CD14-positive monocyte (primary cell): ENCODE measurements around the gene NAMPT.

- CAGE, long polyA plus RNA = no peak
These were observed 3.7 kb upstream of the ORAI2 start for GRCh38 chr7:102429526-102430269.

- CAGE, long polyA plus RNA = no peak
These were observed 4.6 kb downstream of the RASA4B start for GRCh38 chr7:102512822-102513528.

DNA sequence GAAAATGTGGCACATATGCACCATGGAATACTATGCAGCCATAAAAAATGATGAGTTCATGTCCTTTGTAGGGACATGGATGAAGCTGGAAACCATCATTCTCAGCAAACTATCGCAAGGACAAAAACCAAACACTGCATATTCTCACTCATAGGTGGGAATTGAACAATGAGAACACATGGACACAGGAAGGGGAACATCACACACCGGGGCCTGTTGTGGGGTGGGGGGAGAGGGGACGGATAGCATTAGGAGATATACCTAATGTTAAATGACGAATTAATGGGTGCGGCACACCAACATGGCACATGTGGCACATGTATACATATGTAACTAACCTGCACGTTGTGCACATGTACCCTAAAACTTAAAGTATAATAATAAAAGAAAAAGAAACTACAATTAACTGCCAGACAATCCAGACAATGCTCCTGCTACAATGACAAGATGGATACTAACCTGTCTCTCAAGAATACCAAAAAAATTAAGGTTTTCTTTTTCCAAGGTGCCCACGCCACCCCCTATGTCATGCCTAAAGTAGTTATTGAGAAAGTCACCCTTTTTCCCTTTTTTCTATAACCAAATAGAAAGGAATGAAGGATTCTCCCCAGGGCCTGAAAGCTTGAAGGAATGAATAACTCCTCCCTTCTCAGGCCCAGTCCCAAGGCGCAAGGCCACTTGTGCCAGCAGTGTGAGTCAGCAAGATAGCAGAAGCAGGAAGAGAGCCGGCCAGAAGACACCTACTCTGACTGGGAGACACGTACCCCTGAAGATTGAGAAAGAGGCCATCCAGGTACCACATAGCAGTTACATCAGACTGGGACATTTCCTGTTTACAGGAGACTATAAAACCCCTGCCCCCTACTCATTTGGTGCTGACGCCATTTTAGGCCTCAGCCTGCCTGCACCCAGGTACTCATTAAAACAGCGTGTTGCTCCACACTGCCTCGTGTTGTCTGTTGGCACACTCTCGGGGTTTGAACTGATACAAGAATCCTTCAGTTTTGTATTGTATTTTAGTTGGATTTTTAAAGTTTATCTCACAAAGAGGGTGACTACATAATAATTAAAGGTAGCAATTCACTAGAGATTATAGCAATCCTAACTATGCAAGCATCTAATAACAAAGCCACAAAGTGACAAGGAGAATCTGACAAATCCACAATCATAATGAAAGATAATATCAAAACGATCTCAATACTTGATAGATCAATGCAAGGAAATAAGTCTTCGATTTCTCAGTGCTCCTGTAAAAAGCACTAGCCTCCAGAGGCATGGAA is 65.4 kb downstream of the LRRC17 start:
- CAGE, long polyA plus RNA = no peak

DNA sequence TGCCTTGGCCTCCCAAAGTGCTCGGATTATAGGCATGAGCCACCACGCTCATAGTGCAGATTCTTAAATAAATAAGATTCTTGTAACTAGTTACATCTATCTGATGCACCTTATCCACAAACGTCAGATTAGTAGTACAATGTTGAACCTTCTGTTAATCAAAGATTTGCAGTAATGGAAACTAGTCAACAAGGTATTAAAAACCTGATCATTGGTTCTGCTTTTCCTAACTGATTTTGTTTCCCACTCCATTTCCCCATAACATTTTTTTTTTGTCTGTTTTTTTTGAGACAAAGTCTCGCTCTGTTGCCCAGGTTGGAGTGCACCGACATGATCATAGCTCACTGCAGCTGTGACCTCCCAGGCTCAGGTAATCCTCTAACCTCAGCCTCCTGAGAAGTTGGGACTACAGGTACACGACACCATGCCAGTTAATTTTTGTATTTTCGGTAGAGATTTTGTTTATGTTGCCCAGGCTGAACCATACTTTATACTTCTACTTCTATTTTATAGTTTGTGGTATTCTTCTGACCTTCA is 20.7 kb downstream of the PMPCB start:
- CAGE, long polyA plus RNA = no peak

DNA sequence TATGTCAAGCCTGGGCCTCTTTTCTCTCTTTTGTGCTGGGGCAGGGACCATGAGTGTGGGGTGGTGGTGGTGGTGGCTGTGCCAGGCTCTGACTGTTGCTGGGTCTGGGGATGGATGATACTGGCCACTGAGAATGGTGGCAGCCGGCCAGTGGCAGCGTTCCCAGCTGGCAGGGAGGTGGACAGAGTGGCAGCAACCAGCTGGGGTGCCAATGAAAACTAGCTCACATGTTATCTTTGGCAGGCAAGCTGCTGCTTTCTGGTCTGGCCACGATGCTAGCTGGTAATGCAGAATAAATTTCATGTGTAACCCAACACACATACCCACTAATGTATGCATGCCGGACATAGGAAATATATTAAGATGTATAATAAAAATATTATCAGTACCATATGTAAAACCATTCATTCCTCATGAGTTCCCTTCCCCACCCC is 95.0 kb upstream of the SLC26A5 start:
- CAGE, long polyA plus RNA = no peak

GRCh38 chr7:103728018-103728292 is 261.5 kb downstream of the RELN start:
- CAGE, long polyA plus RNA = no peak

DNA sequence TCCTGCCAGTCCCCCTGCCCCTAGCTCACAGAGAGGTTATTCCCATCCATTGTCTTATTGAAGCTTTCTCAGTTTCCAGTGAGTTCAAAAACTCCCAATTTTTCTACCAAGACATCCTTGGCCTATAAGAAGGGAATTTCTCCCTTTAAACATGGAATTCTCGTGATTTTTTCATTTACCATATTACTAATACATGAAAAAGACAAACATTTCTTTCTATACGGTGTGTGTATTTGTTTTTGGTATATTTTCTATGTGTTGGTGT is 142.5 kb downstream of the LHFPL3 start:
- CAGE, long polyA plus RNA = no peak

DNA sequence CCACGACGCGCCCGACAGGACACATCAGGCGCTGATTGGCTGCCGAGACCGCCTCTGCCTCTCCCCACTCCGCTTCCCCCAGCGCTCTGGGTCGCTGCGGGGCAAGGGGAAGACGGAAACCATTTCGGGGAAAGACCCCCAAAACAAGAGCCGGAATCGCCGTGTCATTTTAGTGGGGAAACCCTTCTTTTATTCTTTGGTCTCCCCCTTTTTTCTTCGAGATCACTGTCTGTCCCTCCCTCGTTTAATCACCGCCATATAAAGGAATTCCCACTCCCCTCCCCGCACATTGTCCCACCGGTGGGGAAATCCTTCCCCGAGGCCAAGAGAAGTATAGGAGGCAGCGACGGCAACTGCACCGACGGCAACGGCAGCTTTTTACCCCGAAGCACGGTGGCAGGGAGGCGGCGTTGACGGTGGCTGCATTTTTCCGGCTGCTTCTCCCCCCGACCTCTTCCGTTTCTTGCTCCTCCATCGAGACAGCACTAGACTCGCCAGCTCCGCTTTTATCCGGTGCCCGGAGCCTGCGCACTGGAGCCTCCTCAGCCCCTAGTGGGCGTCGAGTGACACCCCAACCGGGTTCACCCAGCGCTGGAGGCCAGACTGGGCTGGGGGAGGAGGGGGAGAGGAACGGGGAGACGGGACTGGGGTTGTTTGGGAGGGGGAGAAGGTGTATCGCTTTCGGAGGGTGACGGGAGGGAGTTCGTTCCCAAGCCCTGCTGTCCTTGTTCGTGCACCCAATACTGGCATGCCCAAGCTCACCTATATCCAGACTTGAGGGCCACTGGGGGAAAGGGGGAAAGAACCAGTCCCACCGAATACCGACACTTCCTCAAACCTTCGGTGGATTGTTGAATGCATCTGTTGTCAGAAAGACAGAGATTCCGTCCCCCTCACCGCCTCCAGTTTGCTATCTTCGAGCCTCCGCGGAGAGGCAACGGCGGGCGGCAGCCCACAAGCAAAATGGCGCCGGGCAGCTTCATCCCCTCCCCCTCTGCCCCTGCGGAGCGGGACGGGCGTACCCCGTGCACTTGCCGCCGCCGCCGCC is 562 bp upstream of the KMT2E start:
- CAGE, long polyA plus RNA = start-site peak on the minus strand centred at position 957 of the sequence, 58 bp wide, 87 and 94 reads in 2 replicates

GRCh38 chr7:105030882-105031500 is 17.0 kb downstream of the KMT2E start:
- CAGE, long polyA plus RNA = no peak

- CAGE, long polyA plus RNA = no peak
These were observed 178.0 kb downstream of the SRPK2 start for GRCh38 chr7:105210516-105211349.

GRCh38 chr7:105520969-105521383 is 1.1 kb downstream of the PUS7 start:
- CAGE, long polyA plus RNA = no peak

GRCh38 chr7:105638096-105638666 is 56.9 kb upstream of the EFCAB10 start:
- CAGE, long polyA plus RNA = no peak

DNA sequence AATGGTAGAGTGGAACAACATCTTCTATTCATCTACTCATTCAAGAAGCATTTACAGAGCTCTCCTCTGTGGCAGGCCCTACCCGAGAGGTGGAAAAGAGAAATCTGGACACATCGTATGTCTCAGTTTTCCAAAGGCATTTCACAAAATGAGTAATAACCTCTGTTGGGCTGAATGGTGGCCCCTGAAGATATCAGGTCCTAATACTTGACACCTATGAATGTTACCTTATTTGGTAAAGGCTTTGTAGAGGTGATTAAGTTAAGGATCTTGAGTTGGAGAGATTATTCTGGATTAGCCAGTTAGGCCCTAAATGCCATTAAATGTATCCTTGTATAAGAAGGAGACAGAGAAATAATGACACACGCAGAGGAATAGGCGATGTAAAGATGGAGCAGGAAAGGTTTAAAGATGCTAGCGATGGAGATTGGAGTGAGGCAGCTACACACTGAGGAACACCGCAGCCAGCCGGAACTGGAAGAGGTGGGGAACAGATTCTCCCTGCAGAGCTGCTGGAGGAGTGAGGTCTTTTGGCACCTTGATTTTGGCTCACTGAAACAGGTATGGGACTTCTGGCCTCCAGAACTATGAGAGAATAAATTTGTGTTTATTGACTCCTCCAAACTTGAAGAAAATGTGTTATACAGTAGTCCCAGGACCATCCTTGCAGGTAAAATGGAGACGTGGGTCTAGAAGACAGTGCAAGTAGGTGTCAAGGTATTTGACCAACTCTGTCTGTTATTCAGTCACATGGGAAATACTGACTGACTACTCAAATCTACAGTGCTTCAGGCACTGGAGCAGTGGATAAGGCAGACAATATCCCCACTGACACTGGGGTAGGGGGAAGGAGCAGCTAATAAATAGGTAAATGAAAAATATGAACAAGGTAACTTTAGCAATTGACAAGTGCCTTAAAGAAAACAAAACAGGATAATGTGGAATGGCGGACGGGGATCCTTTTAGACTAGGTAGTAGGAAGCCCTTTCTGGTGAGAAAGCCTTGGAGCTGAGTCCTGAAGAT is 15.5 kb upstream of the ATXN7L1 start:
- CAGE, long polyA plus RNA = no peak

DNA sequence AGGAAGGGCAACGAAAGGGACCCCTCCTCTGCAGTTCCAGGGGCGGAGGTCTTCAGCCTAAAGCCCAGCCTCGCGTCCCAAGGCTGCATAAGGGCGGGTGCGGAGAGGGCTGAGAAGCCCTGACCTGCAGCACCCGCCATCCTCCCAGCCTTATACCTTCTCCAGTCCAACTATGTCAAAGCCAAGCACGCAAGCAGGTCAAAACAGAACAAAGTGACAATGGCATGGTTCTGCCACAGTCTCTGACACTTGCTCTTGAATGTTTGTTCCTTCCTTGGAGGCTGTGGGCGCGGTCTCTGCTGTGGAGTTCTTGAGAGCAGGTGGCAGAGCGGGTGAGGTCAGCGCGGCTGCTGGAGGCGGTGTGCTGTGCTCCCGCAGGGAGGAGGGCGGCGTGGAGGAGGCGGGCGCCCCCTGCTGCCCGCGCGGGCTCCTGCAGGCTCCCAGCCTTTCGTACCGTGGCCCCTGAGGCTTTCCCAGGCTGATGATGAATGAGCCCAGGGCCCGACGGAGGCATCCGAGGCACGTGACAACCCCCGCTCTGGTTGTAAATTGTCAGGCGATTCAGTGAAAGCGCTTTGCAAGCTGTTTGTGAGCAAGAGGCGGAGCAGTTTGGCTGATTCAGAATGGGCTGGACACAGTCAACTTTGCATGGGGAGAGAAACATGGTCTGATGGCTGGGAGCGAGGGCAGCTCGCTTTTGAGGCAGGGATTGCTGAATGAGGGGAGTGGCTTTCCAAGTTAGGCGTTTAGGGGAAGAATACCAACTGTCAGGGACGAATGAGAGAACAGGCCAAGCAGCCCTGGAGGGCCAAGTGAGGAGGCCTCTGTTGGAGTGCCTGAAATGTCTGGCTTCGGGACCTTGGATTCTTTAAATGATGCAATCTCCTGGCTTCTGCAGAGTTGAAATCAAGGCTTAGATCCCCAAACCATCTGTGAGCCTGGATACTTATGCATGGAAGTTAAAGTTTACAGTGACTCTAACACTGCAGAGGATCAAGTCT is 46.5 kb downstream of the CDHR3 start:
- CAGE, long polyA plus RNA = no peak

DNA sequence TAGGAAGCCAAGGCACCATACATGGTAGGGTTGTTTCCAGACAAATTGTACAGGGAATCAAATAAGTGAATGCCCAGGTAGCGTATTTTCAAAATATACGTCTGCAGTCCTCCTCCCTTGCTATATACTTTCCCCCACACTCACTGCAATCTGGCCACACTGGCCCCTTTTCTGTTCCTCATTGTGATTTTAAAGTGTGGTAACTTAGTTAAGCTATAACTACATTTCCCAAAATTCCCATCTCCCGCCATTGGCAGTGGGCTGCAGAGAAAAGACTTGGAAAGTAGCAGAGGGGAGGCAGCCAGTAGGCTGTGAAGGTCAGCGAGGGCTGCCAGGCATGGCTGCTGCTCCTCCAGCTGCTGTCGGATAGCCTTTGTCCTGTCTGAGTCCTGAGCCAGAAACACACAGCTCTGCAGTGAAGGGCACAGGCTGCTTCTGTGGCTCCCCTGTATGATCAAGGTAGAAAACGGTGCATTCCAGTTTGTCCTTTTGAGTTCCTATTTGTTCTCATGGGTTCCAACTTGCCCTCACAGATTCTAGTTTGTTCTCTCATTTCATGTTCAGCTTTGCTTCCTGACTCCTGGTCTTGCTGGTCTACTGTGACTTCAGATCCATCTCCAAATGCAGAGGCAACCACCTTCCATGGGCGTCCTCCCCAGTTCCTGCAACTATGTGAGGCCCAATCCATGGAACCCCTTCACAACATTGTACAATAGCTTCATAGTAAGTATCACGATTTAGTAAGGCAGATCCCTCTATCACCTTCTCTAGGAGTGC is 31.8 kb downstream of the SYPL1 start:
- CAGE, long polyA plus RNA = no peak

DNA sequence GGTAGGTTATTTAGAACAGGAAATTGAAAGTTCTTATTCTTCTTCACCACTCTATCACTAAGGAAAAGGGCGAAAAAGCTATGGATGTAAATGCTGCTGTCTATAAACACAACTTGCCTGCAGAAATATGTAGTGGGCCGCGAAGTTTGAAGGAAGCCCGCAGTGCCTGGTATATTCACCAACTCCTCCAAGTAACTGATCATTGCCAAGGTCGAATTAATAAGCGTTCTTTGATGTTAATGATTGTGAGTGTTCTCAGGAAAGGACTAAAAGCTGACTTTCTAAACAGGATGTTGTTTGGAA is 965 bp downstream of the SYPL1 start:
- CAGE, long polyA plus RNA = no peak

- CAGE, long polyA plus RNA = start-site peak on the minus strand at chr7:106284910-106284991, 388 and 396 reads in 2 replicates
These were observed at the start of gene NAMPT for GRCh38 chr7:106284739-106285340. NAMPT (minus strand) TSS chr7:106284983.

DNA sequence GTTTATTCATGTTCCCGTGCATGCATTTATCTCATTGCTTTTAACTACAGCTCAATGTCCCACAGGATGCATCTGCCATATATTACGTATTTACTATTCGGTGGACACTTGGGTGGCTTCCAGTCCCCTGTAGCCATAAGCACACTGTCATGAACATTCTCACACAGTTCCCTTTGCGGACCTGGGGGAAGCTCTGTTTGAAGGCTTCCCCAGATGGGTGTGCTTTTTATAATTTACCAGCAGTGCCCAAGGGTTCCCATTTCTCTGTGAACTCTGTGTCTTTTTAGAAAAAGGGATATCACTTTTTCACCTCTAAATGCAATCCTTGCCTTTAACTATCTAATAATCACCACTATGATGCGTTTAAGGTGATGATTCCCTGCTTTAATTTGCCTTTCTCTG is 122.2 kb downstream of the CCDC71L start:
- CAGE, long polyA plus RNA = no peak

DNA sequence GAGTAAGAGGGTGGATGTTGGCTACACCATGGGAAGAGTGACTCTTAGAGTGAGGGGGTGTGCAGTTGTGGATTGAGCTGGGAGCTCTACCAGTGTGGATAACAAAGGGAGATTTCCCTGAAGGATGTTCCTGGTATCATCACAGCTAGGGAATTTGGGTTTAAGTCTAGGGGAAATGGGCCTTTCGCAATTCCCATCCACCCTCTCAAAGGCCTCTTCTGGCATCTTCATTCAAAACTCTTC is 328 bp upstream of the CCDC71L start:
- CAGE, long polyA plus RNA = no peak

- CAGE, long polyA plus RNA = no peak
These were observed 89.2 kb upstream of the PIK3CG start for GRCh38 chr7:106775737-106776452.